OCI-LY7 (cell line): ENCODE measurements around a stretch of chr4.

- PRO-cap = no peak
- RAMPAGE, long total RNA = no peak
Observed at GRCh38 chr4:2964278-2964949, 1.0 kb downstream of the GRK4 start.

- PRO-cap = no peak
- RAMPAGE, long total RNA = no peak
Observed at GRCh38 chr4:2968254-2969015, 5.1 kb downstream of the GRK4 start.

GRCh38 chr4:3074795-3075837 lies 635 bp downstream of the HTT start:
- PRO-cap = bidirectional peak, plus-strand start at chr4:3075324, minus-strand start at chr4:3075207; bidirectional peak, plus-strand start at chr4:3075755, minus-strand start at chr4:3075526
- RAMPAGE, long total RNA = no peak

DNA sequence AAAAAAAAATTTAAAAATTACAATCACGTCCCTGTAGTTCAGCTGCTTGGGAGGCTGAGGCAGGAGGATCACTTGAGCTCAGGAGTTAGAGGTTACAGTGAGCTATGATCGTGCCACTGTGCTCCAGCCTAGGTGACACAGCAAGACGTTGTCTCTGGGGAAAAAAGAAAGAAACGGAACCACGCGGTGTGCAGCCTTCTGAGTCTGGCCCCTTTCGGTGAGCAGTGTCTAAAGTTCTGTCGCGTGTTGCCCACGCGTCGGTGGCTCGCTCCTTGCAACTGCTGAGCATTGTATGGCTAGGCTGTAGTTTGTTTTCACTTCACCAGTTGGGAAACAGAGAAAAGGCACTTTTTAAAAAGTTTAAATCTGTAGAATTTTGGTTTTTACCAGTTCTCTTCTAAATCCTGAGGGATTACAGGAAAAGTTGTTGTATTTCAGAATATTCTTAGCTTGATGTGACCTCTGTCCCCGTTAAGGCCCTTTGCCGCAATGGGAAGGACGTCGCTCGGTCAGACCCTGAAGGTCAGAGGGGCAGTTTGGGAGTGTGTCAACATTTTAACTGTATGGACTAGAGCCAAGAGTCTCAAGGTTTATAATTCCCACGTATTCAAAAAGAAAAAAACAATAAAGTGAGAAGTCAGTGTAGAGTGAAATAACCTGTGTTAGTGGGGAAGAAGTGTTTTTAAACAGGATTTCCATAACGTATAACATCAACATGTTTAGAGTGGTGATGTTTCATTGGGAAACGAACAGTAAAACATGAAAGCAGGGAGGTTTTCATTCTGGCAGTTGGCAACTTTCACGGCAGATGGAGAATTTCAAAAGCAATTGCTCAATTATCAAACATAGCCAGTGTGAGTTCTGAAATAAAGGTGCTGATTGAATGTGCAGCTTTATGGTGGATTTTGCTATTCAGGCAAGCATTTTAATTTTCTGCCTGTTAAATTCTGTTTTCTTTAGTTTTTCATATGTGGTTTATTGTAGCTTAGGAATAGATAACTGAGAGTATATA lies 45.8 kb upstream of the MSANTD1 start:
- PRO-cap = no peak
- RAMPAGE, long total RNA = no peak

DNA sequence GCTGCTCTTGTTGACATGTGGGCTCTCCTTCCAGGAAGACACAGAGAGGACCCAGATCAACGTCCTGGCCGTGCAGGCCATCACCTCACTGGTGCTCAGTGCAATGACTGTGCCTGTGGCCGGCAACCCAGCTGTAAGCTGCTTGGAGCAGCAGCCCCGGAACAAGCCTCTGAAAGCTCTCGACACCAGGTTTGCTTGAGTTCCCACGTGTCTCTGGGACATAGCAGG lies 25.7 kb upstream of the MSANTD1 start:
- PRO-cap = no peak
- RAMPAGE, long total RNA = no peak

DNA sequence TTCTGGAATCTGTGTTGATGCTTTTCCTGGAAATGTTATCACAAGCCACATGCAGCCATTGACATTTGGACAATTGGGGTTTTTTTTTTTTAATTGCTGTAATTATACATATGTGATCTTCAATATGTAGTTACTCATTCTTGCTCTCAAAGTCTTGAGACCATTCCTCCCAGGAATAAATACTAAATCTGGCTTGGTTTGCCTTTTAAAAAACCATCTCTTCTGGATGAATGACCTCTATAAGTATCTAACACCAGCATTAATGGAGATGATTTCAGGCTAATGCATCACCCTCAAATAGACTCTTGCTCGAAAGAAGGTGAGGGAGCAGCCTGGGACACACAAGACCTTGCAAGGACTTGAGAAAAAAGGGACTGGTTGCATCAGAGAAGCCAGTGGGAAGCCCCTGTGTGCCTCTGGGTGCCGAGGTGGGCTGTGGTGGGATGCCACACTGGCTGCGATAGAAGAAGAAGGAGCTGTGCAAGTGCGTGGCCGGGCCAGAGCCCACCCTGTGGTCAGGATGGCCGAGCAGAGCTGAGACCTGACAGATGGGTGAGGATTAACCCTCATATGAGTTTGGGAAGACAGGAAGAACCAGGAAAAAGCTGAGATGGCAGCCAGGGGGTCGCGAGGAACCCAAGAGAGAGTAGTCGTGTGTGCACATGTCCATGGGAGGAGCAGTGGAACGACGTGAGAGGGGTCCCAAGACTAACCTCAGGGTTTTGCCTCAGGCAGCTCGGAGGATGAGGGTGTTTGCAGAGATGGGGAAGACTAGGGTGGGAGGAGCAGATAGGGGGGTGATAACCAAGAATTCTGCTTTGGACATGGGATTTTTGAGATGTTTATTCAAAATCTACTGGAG lies 44.7 kb upstream of the HGFAC start:
- PRO-cap = unidirectional peak, plus-strand start at position 514 of the sequence
- RAMPAGE, long total RNA = no peak

DNA sequence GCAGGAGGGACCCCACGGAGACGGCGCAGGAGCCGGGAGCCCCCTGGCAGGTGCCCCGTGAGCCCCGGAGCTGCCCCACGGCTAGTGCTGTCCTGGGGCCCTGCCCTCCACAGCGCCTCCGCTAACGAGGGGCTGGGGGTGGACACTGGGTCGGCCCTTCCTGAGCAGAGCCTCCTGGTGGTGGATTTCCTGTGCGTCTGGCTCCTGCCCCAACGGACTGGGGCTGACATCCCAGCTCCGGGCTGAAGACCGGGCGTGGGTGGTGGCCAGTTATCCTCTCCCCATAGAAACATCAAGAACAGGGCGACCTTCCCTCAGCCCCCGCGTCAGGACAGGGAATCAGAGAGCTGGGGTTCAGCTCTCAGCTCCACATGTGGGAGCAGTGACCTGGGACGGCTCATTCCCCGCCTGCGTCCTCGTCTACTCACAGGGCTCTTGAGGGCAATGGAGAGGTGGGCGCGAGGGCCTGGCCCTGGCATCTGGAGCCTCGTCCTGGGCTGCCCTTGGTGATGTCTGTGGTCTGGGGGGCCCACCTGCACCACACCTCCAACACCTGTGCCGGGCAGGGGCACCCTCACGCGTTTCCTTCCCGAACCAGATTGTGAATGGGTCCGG lies 3.3 kb downstream of the DOK7 start:
- PRO-cap = no peak
- RAMPAGE, long total RNA = no peak

GRCh38 chr4:3645218-3645738 lies 113.1 kb upstream of the LRPAP1 start:
- PRO-cap = no peak
- RAMPAGE, long total RNA = no peak

DNA sequence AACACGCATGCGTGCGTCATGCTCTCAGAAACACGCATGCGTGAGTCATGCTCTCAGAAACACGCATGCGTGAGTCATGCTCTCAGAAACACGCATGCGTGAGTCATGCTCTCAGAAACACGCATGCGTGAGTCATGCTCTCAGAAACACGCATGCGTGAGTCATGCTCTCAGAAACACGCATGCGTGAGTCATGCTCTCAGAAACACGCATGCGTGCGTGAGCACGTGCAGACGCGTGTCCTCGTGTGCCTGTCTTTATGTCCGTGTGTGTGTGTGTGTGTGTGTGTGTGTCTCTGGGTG lies 19.6 kb upstream of the ADRA2C start:
- PRO-cap = no peak
- RAMPAGE, long total RNA = no peak

- PRO-cap = no peak
- RAMPAGE, long total RNA = no peak
Observed at GRCh38 chr4:3871205-3872022, 105.2 kb downstream of the ADRA2C start.

DNA sequence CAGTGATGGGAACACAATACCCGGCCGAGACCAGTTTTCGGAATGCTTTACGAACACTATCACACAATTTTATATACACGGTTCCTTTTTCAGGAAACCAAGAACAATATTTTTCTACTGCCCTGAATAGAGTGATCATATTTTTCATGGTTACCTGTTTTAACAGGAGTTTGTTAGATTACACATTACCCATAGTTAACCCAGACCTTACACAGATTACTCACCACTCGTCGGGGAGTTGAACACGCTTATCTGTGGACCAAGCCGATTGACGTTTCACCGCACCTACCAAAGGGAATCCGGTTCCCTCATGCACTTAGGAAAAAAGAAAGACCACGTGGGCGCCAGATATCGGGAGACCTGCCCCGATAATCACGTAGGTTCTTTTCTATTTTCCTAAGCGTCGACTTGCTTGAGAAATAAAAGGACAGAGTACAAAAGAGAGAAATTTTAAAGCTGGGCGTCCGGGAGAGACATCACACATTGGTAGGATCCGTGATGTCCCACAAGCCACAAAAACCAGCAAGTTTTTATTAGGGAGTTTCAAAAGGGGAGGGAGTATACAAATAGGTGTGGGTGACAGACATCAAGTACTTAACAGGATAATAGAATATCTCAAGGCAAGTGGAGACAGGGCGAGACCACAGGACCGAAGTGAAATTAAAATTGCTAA lies 178.8 kb downstream of the OTOP1 start:
- PRO-cap = no peak
- RAMPAGE, long total RNA = no peak

DNA sequence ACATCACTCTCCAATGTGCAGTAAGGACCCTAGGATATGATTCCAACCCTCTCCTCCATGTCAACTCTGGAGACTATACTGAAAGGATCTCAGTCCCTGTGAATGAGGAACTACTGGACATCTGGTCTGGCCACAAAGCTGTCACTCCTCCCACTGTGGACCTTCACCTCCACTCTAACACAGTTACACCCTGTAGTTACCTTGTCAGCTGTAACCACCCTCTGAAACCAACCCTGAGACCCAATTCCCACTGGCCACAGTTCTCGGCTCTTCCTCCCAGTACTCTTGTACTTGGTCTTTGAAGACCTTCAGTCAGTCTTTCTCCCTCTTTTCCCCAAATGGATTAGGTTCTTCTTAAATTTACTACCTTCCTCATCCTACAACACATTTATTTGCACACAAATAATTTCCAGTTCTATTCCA lies 2.8 kb downstream of the TMEM128 start:
- PRO-cap = no peak
- RAMPAGE, long total RNA = no peak

DNA sequence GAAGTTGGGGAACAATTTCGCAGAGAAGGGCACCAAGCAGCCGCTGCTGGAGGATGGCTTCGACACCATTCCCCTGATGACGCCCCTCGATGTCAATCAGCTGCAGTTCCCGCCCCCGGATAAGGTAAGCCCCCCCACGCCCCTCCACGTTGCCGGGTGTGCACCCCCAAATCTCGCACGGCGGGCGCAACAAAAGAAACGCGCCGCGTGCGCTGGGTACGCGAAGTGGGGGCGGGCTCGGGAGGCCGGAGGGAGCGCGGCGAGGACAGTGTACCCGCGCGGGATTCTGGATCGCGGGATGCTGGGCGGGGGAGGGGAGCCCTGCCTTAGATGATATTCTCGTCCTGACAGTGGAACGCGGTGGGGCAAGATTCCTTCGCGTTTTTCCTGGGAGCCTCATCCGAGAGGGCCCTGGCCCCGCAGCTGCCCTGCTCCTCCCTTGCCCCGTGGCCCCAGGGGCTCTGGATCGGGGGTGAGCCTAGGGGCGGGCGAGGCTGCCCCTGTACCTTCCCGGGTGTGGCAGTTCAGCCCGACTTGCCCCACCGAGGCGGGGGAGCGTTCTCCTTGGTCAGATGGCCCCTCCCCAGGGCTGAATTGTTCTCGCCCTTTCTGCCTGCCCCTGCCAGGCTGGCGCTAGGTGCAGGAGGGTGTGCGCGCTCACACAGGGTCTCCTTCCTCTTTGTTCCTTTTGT lies 879 bp downstream of the NSG1 start:
- PRO-cap = bidirectional peak, plus-strand start at position 329 of the sequence, minus-strand start at position 94 of the sequence; unidirectional peak, minus-strand start at position 463 of the sequence
- RAMPAGE, long total RNA = no peak

- PRO-cap = no peak
- RAMPAGE, long total RNA = no peak
Observed at GRCh38 chr4:4389588-4389834, 2.6 kb downstream of the NSG1 start.

- PRO-cap = no peak
- RAMPAGE, long total RNA = no peak
Observed at GRCh38 chr4:4480728-4481579, 60.9 kb downstream of the STX18 start.

- PRO-cap = no peak
- RAMPAGE, long total RNA = no peak
Observed at GRCh38 chr4:4852631-4853289, 6.7 kb upstream of the MSX1 start.

- PRO-cap = no peak
- RAMPAGE, long total RNA = no peak
Observed at GRCh38 chr4:5576077-5576620, 132.2 kb downstream of the EVC2 start.

- PRO-cap = no peak
- RAMPAGE, long total RNA = no peak
Observed at GRCh38 chr4:5709290-5709475, 824 bp upstream of the EVC2 start.

DNA sequence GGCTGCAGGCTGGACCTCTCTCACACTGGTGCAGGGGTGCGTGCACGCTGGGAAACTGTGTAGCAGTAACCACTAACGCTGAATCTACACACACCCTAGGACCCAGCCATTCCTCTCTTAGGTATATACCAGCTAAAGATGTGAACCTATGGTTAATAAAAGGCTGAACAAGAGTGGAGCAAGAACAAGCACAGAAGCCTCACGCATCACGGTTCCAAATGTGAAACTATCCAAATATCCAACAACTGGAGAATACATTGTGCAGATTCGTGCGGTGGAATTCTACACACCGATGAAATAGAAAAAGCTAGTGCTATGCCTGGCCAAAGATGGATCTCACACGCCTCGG lies 48.2 kb downstream of the CRMP1 start:
- PRO-cap = no peak
- RAMPAGE, long total RNA = no peak

- PRO-cap = no peak
- RAMPAGE, long total RNA = no peak
Observed at GRCh38 chr4:5869807-5870670, 22.8 kb downstream of the CRMP1 start.